Parietal lobe (tissue), 2 donors: ENCODE measurements around the gene RO60.

DNA sequence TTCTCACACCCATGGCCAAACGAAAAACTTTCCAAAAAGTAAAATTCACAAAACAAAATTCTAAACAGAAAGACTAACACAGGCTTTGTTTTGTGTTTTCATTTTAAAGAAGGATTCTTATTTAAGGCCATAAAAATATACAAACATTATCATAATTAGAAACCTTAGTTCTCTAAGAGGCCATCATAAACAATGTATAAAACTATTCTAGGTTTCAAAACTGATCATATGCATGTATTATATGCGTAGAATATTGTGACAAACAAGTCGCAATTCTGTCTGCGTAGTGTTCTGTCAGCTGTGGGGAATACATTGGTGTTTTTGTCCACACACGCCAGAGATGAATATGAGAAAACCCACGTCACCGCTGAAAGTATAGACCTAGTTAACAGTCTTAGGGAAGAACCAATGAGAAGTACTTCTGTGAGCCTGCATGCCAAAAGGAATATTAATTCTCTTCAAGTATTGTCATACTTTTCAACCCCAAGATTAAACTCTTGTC, 55.5 kb upstream of the RGS1 start:
- RAMPAGE, long total RNA = no peak

- RAMPAGE, long total RNA = no peak
These were observed 44.5 kb upstream of the RGS1 start for GRCh38 chr1:192531100-192531445.

DNA sequence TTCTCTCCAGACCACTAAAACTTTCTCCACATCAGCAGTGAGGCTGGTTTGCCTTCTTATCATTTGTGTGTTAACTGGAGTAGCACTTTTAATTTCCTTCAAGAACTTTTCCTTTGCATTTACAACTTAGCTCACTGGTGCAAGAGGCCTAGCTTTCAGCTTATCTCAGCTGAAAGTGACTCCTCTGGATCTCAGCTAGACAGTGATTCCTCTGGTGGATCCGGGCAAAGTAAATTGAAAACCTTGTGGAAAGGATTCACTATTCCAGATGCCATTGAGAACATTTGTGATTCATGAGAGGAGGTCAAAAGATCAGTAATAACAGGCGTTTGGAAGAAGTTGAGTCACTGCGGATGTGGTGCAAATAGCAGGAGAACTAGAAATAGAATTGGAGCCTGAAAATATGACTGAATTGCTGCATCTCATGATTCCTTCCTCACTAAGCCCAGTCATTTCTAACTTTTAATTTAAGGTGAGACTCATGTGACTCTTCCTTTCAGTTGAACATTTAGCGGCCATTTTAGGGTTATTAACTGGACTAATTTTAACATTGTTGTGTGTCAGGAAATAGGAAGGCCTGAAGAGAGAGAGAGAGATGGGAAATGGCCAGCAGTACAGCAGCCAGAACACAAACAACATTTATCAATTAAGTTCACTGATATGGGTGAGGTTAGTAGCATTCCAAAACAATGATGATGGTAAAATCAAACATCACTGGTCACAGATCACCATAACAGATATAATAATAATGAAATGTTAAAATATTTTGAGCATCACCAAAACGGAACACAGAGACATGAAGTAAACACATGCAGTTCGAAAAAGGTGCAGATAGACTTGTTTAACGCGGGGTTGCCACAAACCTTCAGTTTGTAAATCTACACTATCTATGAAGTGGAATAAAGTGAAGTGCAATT, 16.0 kb upstream of the RGS1 start:
- RAMPAGE, long total RNA = no peak

DNA sequence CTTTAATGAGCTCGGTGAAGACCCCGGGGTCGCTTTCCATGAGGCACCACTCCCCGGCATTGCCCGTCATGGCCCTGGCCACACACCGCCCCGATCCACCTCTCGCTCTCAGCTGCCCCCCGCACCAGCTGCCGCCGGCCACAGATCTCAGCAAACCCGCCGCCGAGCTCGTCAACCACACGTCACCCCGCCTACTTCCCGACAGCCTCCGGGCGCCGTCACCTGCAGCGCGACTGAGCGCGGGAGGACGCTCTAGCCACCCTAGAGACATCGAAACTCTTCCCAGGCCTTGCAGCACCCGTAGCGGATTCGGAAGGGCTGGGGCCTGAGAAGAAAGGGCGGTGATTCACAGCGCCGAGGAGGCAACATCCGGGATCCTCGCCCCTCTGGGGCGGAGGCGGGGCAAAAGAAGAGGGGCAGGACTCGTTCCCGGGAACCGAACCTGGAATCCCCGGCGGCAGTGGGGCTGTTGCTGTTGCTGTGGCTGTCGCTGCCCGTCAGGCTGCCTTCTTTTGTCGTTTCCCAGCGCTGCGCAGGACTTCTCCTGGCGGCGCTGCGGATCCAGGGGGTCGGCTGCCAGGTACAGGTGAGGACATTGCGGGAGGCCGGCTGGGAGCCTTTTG, at the start of gene RO60:
RO60 (plus strand) TSS at position 422 of the 623 bp plus-strand sequence.
- RAMPAGE, long total RNA = start-site peak on the plus strand centred at position 432 of the sequence, 88 bp wide, 1,384 and 277 reads in 2 replicates

DNA sequence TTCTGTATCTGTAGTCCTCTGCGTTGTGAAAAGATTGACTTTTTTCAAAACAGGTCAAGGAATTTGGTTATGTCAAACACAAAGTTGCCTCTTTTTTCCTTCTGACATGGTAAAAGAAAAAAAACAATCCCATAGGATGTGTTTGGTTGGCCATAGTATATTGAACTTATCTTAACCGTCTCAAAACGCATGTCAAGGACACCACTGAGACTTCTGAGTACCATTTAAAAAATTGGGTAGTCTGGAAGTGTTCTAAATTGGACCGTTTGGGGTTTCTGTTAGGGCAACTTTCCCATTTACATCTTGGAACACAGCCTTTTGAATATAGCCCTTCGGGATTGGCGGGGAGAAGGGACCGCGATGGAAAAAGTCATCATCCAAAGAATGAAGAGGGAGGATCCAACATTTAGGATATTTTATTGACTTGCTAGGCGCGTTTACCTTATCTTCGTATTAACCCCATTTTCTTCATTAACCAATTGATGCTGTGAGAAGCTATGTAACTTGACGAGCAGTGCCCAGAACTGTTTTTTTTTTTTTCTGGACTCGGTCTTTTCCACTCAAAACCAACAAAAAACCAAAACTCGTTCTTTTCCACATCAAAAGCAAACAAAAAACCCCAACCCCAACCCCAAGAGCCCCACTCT, 844 bp upstream of the CDC73 start:
- RAMPAGE, long total RNA = no peak

- RAMPAGE, long total RNA = no peak
These were observed 477 bp upstream of the B3GALT2 start for GRCh38 chr1:193186922-193187258.

DNA sequence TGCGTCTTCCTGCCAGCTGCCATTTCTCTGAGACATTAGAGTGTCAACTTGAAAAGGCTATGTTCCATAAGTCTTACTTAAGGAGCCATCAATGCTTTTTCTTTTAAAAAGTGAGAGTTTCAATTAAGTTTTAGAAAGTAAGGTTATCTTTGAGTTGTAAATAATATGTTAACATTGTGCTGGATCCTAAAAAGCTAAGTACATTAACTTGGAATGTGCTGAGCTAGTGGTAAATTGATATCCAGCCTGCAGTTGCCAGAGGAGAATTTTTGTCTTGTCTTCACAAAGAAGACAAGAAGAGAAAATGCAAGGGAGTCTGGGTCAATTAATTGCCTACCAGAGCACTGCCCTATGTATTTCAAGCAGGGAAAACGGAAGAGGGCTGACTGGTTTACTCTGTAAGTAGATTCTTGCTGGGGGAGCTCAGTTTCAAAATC, 161.9 kb upstream of the B3GALT2 start:
- RAMPAGE, long total RNA = no peak

- RAMPAGE, long total RNA = no peak
These were observed 285.6 kb upstream of the B3GALT2 start for GRCh38 chr1:193472069-193472451.

GRCh38 chr1:193539660-193540465, 353.4 kb upstream of the B3GALT2 start:
- RAMPAGE, long total RNA = no peak

GRCh38 chr1:194911456-194912008, 1696.7 kb downstream of the KCNT2 start:
- RAMPAGE, long total RNA = no peak

GRCh38 chr1:196393675-196394250, 214.5 kb downstream of the KCNT2 start:
- RAMPAGE, long total RNA = no peak

- RAMPAGE, long total RNA = no peak
These were observed 157.7 kb downstream of the KCNT2 start for GRCh38 chr1:196450362-196451142.

DNA sequence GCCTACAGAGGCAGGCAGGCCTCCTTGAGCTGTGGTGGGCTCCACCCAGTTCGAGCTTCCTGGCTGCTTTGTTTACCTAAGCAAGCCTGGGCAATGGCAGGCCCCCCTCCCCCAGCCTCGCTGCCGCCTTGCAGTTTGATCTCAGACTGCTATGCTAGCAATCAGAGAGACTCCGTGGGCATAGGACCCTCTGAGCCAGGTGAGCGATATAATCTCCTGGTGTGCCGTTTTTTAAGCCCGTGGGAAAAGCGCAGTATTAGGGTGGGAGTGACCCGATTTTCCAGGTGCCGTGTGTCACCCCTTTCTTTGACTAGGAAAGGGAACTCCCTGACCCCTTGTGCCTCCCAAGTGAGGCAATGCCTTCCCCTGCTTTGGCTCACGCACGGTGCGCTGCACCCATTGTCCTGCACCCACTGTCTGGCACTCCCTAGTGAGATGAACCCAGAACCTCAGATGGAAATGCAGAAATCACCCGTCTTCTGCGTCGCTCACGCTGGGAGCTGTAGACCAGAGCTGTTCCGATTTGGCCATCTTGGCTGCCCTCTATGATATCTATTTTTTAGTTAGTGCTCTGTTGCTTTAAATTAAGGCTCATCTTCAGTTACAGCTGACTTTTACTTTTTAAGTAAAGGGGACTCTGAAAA, 11.9 kb downstream of the CFHR3 start:
- RAMPAGE, long total RNA = no peak

- RAMPAGE, long total RNA = no peak
These were observed 1.9 kb downstream of the CFHR4 start for GRCh38 chr1:196889770-196890227.

GRCh38 chr1:196944593-196944792, 955 bp downstream of the CFHR2 start:
- RAMPAGE, long total RNA = no peak

GRCh38 chr1:197103266-197104297, 36.5 kb upstream of the F13B start:
- RAMPAGE, long total RNA = no peak

- RAMPAGE, long total RNA = no peak
These were observed 137.0 kb downstream of the DENND1B start for GRCh38 chr1:197638384-197638669.

DNA sequence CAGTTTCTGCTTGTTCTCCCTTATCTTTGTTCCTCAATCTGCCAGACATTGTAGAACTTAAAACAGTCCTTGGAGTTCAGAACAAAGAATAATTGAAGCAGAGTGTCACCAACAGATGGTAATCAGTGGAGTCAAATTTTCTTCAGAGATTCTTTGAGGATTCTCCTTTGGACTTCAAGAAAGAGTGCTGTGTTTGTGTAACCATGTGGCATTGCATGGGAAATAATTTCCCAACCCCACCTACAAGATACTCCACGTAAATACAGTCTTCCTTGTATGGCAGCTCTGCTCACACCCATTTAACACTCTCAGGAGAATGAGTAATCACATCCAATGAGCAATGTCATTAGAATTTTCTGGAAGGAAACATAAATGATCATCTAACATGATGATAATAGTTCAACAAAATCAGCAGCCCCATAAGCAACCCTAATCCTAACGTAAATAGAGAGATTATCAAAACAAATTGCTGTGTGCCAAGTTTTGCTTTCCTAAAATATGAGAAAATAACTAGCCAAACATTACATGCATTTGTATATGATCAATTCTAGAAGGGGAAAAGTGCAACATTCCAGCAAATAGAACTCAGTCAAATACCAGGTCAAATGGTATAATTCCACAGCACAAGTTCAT, 6.8 kb upstream of the DENND1B start:
- RAMPAGE, long total RNA = no peak

- RAMPAGE, long total RNA = no peak
These were observed 18.2 kb upstream of the C1orf53 start for GRCh38 chr1:197884270-197884673.

GRCh38 chr1:198192409-198193236, 35.8 kb downstream of the NEK7 start:
- RAMPAGE, long total RNA = no peak